Measurements from ENCODE around the gene ETFA.

DNA sequence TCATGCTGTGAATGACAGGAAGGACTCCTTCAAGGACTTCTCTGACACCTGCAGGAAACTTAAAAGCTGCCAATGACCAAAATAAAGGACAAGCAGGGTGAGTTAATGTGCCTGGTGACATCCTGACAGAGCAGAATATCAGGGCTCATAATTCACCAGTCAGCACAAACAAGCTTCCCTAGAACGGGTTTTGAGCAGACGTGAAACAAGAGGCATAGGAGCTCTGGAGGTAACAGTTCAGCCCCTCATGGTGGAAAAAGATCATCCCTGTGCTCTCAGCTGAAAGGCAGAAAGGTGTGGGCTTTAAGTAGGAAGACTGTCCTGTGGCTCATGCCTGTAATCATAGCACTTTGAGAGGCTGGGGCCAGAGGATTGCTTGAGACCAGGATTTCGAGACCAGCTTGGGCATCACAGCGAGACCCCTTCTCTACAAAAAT lies 2.3 kb downstream of the SCAMP2 start:
- RRBS = no CpG with 5 or more reads among the region's 4 CpGs

- RRBS = no CpG with 5 or more reads among the region's 9 CpGs
Measured at GRCh38 chr15:75007385-75007612, 11.9 kb downstream of the SCAMP5 start.

- RRBS = 8% methylated on average over 30 of the region's 61 CpGs
Measured at GRCh38 chr15:75178155-75179204, 23.2 kb upstream of the C15orf39 start.

DNA sequence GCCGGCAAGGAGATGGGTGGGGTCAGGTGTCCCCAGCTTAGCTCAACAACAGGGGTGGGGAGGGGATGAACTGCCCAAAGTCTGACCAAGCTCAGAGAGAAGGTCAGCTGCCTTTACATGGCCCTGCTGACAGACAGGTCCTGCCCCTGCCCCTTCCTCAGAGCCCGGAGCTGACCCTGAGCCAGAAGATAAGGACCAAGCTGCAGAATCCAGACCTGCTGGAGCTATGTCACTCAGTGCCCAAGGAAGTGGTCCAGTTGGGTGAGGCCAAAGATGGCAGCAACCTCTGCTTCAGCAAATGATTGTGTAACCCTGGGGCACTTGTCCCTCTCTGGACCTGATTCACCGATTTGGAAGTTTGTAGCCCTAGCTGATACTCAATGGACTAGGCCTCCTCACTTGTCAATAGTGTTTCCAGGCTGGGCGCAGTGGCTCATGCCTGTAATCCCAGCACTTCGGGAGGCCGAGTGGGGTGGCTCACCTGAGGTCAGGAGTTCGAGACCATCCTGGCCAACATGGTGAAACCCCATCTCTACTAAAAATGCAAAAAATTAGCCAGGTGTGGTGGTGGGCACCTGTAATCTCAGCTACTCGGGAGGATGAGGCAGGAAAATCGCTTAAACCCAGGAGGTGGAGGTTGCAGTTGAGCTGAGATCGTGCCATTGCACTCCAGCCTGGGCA lies 5.7 kb downstream of the NEIL1 start:
- RRBS = 65% methylated on average over 1 of the region's 10 CpGs

- RRBS = no CpG with 5 or more reads among the region's 24 CpGs
Measured at GRCh38 chr15:75361654-75362835, 6.4 kb downstream of the MAN2C1 start.

DNA sequence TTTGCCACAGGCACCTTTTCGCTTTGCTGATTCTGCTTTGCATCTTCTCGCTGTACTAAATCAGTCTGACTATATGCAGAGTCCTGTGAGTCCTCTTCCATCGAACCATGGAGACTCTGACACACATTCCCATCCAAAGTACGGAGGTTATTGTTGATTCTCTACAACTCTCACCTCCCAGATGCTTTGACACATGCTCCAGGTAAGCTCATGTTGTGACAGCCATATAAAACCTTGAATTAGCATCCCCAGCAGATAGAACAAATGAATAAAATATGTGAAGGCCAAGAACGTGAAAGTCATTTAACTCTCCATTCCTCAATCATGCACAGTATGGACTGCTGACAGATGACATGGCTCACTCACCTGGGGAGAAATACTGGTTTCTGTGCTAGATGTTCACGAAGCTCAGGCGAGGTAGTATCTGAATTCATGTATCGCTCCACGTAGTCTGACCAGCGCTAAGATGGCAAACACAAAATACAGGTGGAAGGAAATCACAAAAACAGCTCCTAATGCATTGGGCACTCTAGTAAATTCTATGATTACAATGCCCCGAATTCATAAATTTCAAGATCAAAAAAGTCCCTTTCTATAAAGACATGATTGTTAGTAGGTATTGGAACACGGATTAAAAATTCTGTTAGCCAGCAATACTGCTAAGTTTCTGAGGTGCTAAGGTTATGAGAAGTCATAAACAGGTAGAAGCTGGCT lies 12.0 kb upstream of the MAN2C1 start:
- RRBS = no CpG with 5 or more reads among the region's 12 CpGs

- RRBS = no CpG with 5 or more reads among the region's 6 CpGs
Measured at GRCh38 chr15:75386076-75386399, 17.6 kb upstream of the MAN2C1 start.

GRCh38 chr15:75452868-75453806 lies 1.6 kb upstream of the SIN3A start:
- RRBS = 0% methylated on average over 1 of the region's 41 CpGs

GRCh38 chr15:75620675-75621108 lies 4.8 kb downstream of the SNUPN start:
- RRBS = no CpG with 5 or more reads among the region's 8 CpGs

- RRBS = no CpG with 5 or more reads among the region's 4 CpGs
Measured at GRCh38 chr15:75641537-75641971, 1.5 kb upstream of the IMP3 start.

- RRBS = 2% methylated on average over 15 of the region's 32 CpGs
Measured at GRCh38 chr15:75648145-75648720, 521 bp downstream of the SNX33 start.

GRCh38 chr15:75693535-75693937 lies 19.1 kb downstream of the CSPG4 start:
- RRBS = no CpG with 5 or more reads among the region's 9 CpGs

GRCh38 chr15:75703905-75704141 lies 8.8 kb downstream of the CSPG4 start:
- RRBS = no CpG with 5 or more reads among the region's 4 CpGs

GRCh38 chr15:75711493-75712011 lies 1.1 kb downstream of the CSPG4 start:
- RRBS = no CpG with 5 or more reads among the region's 9 CpGs

- RRBS = no CpG with 5 or more reads among the region's 11 CpGs
Measured at GRCh38 chr15:75932512-75933294, 29.0 kb downstream of the FBXO22 start.

GRCh38 chr15:75938636-75939305 lies 35.1 kb downstream of the FBXO22 start:
- RRBS = no CpG with 5 or more reads among the region's 1 CpG

DNA sequence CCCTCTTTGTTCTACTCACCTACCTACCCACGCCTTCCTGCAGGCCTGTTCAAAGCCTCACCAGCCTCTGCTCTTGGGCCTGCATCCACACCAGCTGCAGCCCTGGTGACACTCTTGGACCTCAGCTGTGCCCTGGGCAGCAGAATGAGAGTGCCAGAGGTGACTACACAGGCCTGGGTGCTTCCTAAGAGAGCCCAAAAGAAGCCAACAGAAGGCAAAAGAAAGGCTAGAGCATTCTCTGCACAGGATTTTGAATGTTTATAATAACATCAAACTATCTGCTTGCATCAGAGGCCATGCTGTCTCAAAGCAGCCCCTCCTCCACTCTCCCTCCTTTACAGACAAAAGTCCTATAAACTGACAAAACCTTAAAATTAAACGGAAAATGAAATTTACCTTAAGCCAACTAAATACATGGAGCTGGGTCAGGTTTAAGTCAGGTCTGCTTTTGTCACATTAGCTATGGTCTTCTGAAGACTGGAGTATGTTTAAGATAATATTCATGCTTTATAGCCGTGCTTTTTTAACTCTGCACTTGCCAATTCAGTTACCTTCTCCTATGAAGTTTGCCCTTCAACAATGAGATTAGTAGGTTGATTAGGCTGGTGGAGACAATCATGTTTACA lies 95.6 kb downstream of the ETFA start:
- RRBS = no CpG with 5 or more reads among the region's 3 CpGs

DNA sequence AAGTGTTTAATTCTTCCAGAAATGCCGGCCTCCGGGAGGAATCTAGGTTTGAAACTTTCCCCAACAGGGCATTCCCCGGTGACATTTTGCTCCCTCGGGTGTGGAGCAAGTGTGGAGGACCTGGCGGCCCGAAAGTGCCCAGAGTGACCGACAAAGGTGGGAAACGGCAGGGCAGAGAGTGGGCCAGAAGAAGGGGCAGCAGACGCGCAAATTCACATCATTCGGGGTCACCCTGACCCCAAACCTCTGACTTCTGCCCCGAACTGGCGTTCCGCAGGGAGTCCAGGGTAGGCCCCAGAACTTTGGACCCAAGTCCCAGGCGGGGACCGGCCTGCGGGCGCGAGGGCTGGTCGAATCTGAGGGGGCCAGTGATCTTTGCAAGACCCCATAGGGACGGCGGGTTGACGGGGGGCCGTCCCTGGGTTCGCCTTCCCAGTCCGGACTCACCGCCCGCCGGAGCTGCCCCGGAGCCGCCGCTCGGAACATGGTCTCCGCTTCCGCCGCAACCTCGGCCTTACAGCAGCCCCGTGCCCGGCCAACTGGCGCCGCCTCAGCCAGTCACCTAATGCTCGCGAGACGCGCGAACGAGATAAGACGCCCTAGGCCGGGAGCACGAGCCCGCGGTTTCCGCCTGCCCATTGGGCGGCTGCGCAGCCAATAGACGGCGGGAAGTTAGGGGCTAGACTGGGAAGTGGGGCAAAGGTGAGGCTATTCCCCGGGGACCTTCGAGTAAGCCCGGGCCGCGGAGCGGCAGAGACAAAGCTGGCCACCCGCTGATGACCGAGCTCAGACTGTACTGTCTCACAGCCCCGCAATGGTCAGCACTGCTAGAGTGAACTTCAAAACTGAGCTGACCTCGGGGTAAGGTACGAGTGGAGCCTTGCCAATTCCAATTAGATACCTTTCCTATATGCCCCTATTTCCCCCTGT lies at the start of gene ETFA:
Gene ETFA, minus strand, starts transcription at position 567 of the 930 bp plus-strand sequence.
- RRBS = under 1% methylated on average over 29 of the region's 68 CpGs

DNA sequence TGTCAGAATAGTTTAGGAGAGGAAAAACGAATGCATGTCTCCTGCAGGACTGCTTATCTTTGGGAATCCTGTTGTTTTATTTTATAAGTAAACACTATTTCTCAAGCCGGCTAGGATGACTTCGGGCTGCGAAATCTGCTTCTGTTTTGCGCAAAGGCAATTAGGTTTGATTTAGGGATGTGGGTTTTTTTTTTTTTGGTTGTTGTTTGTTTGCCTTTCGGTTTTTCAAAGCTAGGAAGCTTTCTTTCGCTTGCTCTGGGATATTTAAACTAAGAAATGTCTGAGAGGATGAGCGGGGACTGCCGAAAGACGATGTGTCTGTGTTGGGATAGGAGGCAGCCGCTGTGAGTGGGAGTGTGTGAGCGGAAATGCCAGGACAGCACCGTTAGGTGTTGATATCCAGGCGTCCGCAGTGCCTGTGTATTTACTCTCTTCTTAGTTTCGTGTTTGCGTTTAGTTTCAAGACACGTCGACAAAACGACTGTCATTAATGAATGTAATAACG lies 526 bp downstream of the ISL2 start:
- RRBS = no CpG with 5 or more reads among the region's 21 CpGs

- RRBS = no CpG with 5 or more reads among the region's 3 CpGs
Measured at GRCh38 chr15:76490096-76490520, 153.5 kb downstream of the ISL2 start.